BJ (cell line): ENCODE data around the gene SOS2.

- CAGE, long polyA plus RNA, result no peak
- RRBS, result no CpG with 5 or more reads among the region's 15 CpGs
Observed at GRCh38 chr14:46063809-46064434, 587.7 kb downstream of the RPL10L start.

GRCh38 chr14:49549878-49550405 lies 36.2 kb downstream of the RPS29 start:
- CAGE, long polyA plus RNA, result no peak
- RRBS, result 10% methylated on average over 1 of the region's 5 CpGs

DNA sequence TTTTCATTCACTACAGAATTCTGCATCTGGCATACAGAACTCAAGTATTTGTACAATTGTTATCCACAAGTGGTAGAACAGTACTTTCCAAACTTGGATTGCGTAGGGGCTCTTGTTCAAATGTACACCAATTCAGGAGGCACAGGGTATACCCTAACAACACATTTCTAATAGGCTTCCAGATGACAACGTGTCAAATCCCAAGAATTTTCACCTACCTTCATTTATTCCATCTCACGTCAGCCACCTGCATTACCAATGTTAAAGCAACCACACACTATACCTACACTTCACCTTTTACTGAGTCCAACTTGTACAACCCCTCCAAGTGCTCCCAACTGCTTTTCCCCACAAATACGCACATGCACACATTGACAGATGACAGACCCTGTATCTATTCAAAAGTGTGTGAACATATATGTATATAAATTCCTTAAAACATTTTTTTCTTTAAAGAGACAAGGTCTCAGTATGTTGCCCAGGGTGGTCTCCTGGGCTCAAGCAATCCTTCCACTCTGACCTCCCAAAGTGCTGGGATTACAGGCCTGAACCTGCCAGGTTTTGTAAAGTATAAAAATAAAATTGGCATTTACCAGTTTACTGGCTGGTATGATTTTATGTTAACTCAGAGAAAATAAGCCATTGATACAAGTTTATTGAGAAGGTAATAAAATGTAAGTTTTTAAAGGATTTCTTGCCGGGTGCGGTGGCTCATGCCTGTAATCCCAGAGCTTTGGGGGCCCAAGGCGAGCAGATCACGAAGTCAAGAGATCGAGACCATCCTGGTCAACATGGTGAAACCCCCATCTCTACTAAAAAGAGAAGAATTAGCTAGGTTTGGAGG lies 3.4 kb downstream of the RPS29 start:
- CAGE, long polyA plus RNA, result no peak
- RRBS, result no CpG with 5 or more reads among the region's 9 CpGs

- CAGE, long polyA plus RNA, result no peak
- RRBS, result no CpG with 5 or more reads among the region's 2 CpGs
Observed at GRCh38 chr14:49745506-49746249, 22.3 kb upstream of the KLHDC2 start.

DNA sequence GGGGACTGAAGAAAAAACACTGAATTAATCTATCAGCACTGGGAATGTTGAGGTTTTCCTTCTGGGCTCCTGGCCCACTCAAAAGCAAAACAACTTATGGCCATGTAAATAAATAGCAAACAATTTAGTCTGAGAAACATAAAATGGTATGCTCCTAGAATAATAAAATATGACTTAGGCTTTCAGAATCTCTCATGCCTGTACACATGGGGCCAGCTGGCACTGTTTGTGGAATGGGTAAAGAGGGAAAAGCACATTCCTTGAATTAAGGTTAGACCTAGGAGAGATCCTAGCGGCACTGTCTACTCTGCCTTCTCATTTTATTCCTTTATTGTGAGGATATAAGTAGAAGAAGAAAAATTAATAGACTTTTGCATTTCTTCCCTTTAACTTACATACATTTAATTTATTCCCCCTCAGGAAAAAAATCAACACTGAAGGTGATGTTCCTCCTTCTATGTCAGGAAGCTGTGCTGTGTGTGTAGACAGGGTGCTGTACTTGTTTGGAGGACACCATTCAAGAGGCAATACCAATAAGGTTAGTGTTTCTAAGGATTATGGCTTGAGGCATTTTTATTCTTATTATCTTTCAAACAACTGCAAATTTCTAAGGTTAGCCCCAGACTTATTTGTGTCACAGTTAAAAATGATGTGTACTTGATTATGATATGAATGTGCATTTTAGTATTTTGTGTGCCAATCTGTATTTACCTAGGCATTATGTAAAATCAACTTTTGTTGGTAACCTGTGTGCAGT lies 6.4 kb downstream of the KLHDC2 start:
- CAGE, long polyA plus RNA, result no peak
- RRBS, result no CpG with 5 or more reads among the region's 1 CpG

- CAGE, long polyA plus RNA, result no peak
- RRBS, result no CpG with 5 or more reads among the region's 12 CpGs
Observed at GRCh38 chr14:49830967-49832054, 21.3 kb downstream of the NEMF start.

DNA sequence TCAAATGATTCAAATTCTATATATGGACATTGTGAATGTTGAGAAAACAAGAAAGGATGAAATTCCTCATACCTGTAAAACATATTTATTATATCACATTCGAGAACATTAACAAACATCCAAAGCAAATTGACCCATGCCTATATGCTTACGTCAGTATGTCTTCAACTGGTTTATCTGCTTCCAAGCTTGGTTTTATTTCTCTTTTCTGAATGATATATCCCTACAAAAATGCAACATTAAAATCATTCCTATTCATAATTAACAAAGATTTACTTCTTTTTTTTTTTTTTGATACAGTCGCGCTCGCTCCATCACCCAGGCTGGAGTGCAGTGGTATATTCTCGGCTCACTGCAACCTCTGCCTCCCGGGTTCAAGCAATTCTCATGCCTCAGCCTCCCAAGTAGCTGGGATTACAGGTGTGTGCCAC lies 20.5 kb downstream of the NEMF start:
- CAGE, long polyA plus RNA, result no peak
- RRBS, result no CpG with 5 or more reads among the region's 7 CpGs

GRCh38 chr14:49833283-49833729 lies 19.3 kb downstream of the NEMF start:
- CAGE, long polyA plus RNA, result no peak
- RRBS, result no CpG with 5 or more reads among the region's 3 CpGs

- CAGE, long polyA plus RNA, result no peak
- RRBS, result no CpG with 5 or more reads among the region's 6 CpGs
Observed at GRCh38 chr14:49858239-49858912, 5.8 kb upstream of the NEMF start.

DNA sequence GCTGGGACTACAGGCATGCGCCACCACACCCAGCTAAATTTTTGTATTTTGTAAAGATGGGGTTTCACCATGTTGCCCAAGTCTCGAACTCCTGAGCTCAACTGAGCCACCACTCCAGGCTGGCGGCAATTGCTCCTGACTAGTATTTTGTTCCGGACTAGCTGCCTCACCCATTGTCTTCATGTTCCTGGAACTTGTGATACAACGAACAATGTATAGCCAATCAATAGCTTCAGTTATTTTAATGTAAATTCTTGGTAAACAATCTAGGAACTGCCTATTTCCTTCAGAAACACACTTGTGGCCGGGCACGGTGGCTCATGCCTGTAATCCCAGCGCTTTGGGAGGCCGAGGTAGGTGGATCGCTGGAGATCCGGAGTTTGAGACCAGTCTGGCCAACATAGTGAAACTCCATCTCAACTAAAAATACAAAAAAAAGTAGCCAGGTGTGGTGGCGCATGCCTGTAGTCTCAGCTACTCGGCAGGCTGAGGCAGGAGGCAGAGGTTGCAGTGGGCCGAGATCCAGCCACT lies 8.3 kb upstream of the ARF6 start:
- CAGE, long polyA plus RNA, result no peak
- RRBS, result no CpG with 5 or more reads among the region's 14 CpGs

DNA sequence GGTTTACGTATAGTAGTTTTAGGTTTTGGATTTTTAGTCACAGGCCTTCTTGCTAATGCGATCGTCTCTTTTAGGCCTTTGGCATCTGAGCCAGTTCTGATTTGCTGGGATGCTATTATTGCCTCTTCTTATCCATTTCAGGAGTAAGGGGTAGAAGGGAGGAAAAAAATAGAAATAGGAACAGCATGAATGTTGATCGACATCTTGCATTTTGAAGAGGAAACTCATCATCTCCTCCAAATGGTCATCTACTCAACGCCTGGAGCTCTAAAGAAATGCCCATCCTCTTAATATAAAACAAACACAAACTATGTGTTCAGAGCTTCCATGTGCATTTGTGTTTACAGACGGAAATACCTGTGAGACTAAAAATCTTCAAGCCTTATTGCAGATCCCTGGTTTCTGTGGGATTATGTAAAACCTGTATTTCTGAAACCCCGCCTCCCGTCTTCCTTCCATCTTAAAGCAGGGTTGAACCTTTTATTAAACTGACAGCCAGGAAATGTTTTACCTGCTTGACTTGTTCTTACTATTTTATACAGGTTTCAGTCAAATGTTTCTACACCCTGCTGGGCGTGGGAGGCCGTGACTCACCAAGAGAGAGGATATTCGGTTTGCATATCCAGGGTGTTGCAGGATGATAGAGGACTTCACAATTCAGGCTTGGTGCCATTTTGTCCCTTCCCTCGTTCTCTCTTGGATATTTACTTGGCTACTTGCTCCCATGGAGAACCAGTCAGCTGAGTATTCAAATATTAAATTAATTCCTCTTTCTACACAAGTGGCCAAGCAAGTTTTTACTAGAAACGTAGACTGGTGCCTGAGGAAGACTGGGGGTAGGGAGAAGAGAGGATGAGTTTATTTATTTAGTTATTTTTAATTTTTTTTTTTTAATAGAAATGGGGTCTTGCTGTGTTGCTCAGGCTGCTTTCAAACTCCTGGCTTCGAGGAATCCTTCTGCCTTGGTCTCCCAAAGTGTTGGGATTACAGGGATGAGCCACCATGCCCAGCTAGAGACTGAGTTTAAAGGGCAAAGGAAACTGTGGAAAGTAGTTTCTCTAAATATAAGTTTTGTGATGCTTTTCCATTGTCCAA lies 69.7 kb downstream of the ARF6 start:
- CAGE, long polyA plus RNA, result no peak
- RRBS, result no CpG with 5 or more reads among the region's 14 CpGs

DNA sequence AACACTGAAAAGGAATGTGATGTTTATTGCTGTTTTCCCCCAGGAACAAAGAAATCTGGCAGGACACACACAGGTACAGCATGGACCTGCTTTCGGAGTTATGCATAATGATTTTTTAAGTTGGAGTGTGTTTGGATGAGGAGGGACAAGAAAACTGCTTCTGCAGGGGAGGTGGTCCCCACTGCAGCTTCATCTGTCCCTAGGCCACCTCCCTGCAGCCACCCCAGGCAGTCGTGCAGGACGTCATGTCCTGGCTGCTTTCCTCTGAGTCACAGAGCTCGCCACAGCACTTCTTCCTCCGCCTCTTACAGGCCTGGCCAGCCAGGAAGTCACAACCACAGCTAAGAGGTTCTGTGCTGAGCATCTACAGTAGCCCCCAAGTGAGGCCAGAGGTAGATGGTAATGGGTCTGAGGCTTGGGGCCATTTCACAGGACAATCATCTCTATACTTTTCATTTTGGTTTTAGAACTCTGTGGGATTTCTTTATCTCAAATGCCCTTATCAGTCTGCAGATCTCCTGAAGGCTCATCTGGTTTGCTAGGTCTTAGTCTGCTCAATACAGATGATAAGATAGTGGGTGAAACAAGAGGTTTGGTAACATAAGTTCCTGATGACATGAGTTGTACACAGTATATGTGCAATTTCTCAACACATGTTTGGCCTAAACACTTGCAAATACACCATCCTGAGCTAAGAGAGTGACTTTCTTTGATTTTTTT lies 106.3 kb downstream of the ARF6 start:
- CAGE, long polyA plus RNA, result no peak
- RRBS, result no CpG with 5 or more reads among the region's 5 CpGs

- CAGE, long polyA plus RNA, result no peak
- RRBS, result no CpG with 5 or more reads among the region's 23 CpGs
Observed at GRCh38 chr14:50000856-50001849, 108.3 kb downstream of the ARF6 start.

DNA sequence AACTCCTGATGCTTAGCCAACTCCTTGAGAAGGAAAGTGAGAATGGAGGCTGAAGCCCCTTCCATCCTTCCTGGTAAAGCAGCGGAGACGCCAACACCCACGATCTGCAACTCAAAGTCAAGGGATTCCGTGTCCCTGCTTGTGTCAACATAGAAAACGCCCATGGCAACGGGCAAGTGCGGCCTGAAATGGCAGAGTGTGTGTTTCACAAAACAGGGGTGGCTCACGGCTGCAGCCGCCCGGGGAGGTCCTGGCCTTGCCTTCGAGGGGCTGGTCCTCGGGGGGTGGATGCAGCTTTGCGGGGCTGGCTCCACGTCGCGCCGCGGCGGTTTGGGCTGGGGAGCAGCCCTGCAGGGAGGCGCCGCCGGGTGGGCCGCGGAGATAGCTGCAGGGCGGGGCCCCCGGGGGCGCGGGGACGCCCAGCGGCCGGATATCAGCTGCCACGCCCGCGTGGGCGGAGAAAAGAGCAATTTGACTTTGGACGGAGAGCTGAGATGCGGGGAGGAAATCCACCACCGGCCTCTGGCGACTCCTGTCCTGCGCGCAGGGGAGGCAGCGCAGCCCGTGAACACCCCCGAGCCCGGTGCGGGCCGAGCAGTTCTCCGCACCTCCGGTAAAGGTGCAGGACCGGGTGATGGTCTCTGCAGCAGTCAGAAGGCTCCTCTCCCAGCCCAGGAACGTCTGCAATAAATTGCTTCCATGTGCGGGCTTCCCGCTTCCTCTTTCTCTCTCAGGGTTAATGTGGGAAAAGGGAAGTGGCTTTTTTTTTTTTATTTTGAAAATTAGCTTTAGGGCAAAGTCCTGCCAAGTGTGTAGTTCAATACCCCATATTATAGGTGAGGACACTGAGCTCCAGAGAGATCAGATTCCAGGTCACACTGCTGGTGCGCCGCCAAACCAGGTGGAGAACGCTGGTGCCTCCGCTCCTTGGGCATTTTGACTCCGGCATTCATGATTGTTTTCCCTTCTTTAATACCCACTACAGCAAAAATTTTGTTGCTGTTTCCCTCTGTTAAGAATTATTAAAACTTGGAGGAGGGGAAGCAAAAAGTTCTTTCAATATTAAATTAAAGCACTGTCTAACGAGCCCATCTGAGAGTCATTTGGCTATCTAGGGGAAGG lies 110.6 kb downstream of the ARF6 start:
- CAGE, long polyA plus RNA, result no peak
- RRBS, result 1% methylated on average over 20 of the region's 59 CpGs

DNA sequence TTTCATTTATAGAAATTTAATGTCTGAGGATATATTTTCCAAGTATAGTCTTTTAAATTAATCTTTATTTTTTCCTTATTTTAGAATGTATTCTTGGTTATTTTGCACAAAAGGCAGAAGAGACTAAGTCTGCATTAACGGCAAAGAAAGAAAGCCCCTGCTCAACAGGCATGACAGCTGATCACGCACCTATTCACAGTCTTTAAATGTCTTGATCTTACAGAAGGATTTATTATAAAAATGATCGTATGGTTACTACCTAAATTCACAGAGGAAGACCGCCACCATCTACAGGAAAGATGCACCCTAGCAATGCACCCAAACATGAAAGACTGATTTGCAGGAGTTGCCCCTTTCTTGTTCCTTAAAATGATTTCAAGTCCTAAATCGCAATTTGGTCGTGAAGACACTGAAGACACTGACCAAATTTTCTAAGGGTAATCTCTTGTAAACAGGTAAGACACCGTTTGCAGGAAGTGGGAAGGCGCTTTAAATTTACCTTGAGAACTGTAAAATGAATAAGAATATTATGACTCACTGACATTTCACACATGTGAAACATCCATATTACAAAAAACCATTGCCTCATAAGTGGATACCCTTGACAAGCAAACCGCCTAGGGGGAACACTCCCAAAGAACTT lies 1.1 kb downstream of the SOS2 start:
- CAGE, long polyA plus RNA, result no peak
- RRBS, result no CpG with 5 or more reads among the region's 9 CpGs

GRCh38 chr14:50231457-50232582 lies at the start of gene SOS2:
SOS2 (minus strand) TSS chr14:50231578.
- CAGE, long polyA plus RNA, result no peak
- RRBS, result 1% methylated on average over 30 of the region's 104 CpGs

GRCh38 chr14:50362502-50363449 lies 33.9 kb downstream of the CDKL1 start:
- CAGE, long polyA plus RNA, result no peak
- RRBS, result no CpG with 5 or more reads among the region's 15 CpGs

DNA sequence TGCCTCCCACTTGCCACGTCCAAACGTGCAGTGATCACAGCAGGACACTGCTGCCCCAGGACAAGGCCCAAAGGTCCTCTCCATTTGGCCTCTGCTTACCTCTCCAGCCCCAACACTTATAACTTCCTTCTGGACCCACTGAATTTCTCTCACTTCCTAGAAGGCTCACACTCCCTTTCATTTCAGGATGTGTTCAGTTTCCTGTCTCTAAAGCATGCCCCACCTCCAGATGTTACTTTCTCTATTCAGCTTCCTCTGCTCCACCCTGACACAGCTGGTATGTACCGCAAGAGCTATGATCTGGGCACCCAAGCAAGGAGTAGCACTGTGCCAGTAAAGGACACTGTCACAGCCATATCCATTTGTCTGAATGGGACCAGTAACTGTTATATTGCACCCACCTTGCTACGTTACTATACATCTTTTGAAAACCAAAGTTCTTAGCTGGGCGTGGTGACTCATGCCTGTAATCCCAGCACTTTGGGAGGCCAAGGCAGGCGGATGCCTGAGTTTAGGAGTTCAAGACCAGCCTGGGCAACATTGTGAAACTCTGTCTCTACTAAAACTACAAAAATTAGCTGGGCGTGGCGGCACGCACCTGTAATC lies 32.8 kb downstream of the CDKL1 start:
- CAGE, long polyA plus RNA, result start-site peak on the minus strand centred at position 199 of the sequence, 46 bp wide, 10 and 6 reads in 2 replicates
- RRBS, result no CpG with 5 or more reads among the region's 9 CpGs

DNA sequence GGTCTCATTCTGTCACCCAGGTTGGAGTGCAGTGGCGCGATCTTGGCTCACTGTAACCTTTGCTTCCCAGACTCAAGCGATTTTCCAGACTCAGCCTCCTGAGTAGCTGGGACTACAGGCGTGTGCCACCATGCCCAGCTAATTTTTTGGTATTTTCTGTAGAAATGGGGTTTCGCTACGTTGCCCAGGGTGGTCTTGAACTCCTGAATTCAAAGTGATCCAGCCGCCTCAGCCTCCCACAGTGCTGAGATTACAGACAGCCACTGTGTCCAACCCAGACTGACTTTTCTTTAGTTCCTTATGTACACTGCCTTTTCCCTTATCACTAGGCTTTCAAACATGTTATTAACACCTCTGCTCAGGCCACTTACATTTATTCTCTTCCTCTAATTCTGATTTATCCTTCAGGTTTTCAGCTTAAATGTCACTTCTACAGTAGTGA lies 63.1 kb upstream of the CDKL1 start:
- CAGE, long polyA plus RNA, result no peak
- RRBS, result no CpG with 5 or more reads among the region's 7 CpGs

DNA sequence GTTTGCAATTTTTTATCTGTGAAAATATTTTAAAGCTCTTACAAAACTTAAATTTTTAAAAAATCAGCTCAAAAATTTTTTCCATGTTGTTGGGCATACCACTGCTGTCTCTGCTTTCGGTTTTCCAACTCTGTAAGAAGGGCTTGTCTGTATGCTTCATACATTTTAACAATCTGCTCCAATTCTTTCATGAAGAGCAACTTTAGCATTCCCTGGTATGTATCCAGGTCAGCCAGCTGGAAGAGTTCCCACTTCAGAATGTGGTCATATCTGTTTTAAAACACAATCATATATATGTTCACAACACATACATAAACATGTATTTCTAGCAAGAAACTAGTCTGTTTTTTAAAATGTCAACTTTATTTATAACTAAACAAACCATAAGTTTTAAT lies 33.0 kb downstream of the SAV1 start:
- CAGE, long polyA plus RNA, result start-site peak on the minus strand centred at position 87 of the sequence, 38 bp wide, 40 and 64 reads in 2 replicates; start-site peak on the minus strand centred at position 218 of the sequence, 76 bp wide, 182 and 177 reads in 2 replicates
- RRBS, result no CpG with 5 or more reads among the region's 1 CpG